ENCODE results near the gene GKN1.

DNA sequence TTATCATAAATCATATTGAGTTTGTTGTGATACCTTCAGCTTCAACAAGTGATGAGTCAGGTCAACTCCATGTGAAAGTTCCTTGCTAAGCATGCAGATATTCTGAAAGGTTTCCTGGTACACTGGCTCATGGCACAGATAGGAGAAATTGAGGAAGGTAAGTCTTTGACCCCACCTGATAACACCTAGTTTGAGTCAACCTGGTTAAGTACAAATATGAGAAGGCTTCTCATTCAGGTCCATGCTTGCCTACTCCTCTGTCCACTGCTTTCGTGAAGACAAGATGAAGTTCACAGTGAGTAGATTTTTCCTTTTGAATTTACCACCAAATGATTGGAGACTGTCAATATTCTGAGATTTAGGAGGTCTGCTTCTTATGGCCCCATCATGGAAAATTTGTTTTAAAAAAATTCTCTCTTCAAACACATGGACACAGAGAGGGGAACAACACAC lies at the start of gene GKN1:
TSS of gene GKN1 (plus strand) at position 242 of the 453 bp plus-strand sequence.
- RRBS = no CpG with 5 or more reads among the region's 1 CpG

DNA sequence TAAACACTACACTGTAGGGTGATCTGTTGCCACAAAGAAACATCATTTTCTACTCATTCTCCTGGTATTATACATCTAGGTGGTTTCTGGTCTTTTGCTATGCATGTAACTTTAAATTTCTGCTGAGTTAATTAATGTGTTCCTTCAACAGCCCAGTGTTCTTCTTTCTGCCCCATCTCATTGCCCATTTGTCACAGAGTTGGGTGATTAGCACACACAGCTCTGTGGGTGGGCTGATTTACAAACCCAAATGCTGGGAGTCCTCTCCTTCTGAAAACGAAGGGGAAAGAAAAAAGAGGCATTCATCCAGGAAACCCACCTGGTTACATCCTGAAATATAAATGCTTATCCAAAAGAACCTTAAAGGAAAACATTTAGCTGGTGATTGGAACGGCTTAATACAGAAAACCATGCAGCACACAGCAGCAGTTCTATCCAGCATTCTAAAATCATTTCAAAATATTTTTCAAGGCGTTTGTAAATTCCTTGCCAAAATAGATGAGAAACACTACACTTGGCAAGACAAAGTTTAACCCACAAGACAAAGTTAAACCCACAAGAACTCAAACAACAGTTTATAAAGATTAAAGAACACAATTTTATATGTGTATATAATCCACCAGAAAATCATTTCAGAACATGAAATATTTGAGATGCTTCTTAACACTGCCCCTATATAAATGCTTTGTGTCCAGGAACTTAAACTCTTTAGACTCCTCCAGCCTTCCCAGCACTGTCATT lies 177.9 kb downstream of the ANTXR1 start:
- RRBS = no CpG with 5 or more reads among the region's 3 CpGs

GRCh38 chr2:69199757-69200703 lies 187.0 kb downstream of the GFPT1 start:
- RRBS = no CpG with 5 or more reads among the region's 7 CpGs

GRCh38 chr2:69201220-69202234 lies 185.5 kb downstream of the GFPT1 start:
- RRBS = no CpG with 5 or more reads among the region's 13 CpGs

DNA sequence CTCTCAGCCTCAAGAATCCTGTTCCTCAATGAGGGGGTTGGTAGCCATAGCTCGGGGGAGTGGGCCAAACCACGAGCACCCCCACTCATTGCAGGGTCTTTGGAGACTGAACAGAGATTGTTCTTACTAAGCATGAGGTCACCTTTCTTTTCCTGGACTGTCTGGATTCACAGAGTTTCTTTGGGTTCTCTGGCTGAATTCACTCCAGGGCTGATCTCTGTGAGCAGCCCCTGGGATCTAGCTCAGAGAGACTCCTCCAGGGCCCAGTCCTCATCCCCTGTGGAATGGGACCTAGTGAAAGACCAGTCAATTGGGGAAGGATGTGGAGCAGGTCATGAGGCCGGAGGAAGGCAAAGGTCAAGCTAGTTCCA lies 161.0 kb downstream of the GFPT1 start:
- RRBS = no CpG with 5 or more reads among the region's 3 CpGs

- RRBS = 5% methylated on average over 1 of the region's 31 CpGs
Observed at GRCh38 chr2:69306095-69306768, 80.8 kb downstream of the GFPT1 start.

- RRBS = 2% methylated on average over 12 of the region's 47 CpGs
Observed at GRCh38 chr2:69306769-69307366, 80.2 kb downstream of the GFPT1 start.

- RRBS = no CpG with 5 or more reads among the region's 1 CpG
Observed at GRCh38 chr2:69325306-69326110, 61.5 kb downstream of the GFPT1 start.

- RRBS = no CpG with 5 or more reads among the region's 6 CpGs
Observed at GRCh38 chr2:69626015-69626682, 17.4 kb downstream of the AAK1 start.

DNA sequence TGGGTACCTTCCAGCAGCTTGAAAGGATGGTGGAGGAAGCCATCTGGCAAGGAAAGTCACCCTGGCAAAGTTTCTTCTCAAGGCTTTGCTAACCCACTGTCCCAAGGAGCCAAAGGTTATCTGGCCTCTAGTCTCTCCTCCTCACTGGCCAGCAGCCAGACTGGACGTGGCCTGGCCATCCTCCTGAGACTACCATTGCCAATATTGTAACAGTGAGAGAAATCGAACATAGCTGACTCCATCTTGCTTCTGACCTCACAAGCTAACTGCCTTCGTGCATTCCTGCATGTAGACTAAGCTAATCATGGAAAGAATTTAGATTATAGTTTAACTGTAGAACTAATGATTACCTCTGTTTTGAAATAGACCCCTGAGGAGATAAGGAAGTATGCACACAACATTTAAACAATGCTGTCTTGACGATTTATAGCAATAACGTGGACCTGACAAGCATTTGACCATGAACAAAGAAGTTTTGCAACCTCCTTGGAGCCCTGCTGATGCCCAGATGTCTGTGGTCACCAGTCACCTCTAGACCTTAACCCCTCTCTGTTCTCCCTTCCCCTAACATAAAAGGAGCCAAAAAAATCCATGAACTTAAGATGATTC lies 7.8 kb upstream of the ANXA4 start:
- RRBS = no CpG with 5 or more reads among the region's 5 CpGs

- RRBS = 2% methylated on average over 8 of the region's 39 CpGs
Observed at GRCh38 chr2:69829975-69830360, 508 bp downstream of the GMCL1 start.

GRCh38 chr2:69930044-69931068 lies 15.4 kb downstream of the MXD1 start:
- RRBS = no CpG with 5 or more reads among the region's 2 CpGs

DNA sequence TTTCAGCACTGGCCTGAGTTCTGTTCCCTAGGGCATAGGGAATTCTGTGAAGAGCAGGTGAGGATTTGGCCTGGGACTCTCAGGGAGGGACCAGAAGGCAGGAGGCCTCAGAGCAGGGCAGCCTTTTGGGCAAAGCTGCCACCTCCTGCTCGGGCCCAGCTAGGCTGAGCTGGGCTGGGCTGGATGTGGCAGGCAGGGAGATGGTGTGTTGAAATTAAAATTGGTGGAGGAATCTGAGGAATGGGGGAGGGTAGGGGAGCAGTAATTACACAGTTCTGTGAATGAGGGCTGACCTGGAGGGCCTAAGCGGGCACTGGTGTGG lies 21.9 kb upstream of the ASPRV1 start:
- RRBS = no CpG with 5 or more reads among the region's 2 CpGs

GRCh38 chr2:70087543-70088568 lies 579 bp downstream of the PCBP1 start:
- RRBS = under 1% methylated on average over 28 of the region's 82 CpGs

DNA sequence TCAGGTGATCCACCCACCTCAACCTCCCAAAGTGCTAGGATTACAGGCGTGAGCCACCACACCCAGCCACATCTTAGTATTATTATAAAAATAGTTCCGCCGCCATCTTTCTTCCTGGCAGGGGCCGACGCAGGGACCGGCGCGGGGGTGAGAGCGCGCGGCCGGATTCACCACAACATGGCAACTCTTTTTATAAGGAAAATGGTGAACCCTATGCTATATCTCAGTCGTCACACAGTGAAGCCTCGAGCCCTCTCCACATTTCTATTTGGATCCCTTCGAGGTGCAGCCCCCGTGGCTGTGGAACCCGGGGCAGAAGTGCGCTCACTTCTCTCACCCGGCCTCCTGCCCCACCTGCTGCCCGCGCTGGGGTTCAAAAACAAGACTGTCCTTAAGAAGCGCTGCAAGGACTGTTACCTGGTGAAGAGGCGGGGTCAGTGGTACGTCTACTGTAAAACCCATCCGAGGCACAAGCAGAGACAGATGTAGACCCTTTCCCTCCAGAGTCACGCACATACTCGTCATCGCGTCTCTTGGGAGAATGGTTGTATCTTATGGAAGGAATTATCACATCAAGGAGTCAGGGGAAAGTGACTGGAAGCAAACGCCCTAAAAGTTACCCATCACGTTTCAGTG lies 15.2 kb downstream of the PCBP1 start:
- RRBS = no CpG with 5 or more reads among the region's 31 CpGs

DNA sequence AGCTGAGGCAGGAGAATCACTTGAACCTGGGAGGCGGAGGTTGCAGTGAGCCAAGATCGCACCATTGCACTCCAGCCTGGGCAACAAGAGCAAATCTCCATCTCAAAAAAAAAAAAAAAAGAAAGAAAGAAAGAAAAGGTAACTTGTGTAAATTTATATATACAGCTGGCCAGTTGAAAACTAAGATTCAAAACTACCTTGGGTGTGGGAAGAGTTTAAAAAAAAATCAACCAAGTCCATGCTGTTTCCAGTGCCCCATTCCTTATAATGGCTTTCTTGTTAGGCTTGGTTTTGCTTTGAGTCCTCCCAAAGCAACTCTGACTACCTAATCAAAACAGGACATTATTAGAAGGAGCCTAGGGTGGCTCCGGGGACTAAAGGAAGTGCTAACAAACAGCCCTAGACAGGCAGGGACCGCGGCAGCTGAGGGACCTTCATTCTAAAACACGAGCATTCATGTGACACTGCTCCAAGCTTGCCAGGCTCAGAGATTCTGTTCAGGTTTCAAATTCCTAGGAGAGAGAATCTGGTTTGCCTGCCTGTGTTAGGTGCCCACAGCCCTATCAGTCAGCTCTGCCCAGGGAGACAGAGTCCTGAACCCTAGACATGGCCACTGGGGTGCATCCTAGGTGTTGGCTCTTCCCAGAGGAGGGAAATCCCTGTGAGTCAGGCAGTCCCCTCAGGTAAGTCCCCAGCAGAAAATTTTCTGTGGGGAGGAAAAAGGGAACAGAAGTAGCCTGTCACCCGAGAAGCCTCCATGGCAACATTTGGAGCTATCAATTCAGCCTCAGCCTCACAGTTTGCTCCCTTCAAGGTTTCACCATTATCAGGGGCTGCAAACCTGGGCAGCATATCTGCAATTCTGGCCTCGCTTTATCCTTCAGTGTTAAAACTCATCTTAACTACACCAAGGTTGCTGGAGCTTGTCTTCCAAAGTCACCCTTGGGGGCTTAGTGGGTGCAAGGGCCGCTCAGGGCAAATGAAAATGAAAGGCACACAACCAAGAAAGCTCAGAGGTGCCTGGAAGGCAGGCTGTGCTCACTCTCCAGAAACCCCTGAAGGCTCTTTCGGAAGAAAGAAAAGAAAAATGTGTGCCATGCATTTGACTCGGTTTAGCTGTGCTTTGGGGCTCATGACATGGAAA lies 28.4 kb downstream of the PCBP1 start:
- RRBS = no CpG with 5 or more reads among the region's 11 CpGs

GRCh38 chr2:70141330-70141885 lies 49.4 kb downstream of the C2orf42 start:
- RRBS = no CpG with 5 or more reads among the region's 10 CpGs

DNA sequence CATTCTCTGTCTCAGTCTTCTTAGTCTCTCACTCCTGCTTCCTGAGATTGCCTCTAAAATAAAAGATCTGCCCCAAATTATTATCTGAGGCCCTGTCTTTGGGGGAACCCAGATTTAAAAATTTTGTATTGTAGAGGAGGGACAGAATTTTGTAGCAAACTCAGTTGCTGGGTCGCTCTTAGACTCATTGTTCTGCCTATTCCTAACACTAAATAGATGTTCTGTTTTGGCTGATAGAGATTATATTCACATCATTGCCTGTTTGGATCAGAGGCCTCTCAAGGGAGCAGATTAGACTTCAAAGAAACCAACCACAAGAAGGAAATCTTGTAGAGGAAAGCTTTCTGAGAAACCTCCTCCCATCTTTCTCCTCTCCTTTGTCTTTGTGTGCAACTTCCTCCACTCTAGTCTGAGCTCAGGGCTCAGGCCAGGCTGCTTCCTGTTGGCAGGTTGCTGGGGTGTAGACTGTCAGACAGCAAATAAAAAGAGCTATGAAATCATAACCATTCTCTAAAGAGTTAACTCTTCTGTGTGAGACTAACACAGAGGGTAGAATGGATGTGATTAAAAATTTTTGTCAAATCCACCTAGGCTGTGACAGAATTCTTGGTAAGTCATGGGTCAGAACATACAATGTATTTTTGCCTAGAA lies 113.1 kb downstream of the TGFA start:
- RRBS = no CpG with 5 or more reads among the region's 1 CpG

DNA sequence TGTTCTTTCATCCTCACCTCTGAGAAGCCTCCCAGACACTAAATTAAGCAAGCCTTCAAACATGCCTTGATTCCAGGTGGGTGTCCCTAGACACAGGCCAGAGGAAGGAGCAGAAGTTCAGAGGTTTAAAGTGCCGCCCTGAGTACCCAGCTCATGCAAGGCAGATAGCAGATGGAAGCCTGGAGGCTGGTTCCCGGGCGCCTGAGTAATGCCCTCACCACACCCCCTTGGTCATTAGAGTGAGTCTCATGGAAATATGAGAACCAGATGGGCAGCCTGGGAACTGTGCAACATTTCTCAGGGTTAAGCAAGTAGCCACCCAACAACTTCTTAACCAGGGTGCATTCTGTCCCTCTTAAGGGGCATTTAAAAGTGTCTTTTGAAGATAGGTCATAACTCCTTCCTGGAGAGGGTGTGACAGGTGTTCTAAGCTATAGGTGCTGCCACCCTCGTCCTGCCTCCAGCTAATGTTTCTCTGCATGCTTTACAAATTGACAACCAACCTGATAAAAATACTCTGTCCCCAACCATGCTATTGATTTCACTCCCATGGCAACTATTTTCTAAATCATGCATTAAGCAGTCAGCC lies 44.0 kb downstream of the TGFA start:
- RRBS = no CpG with 5 or more reads among the region's 4 CpGs

GRCh38 chr2:70516578-70517015 lies 37.0 kb downstream of the TGFA start:
- RRBS = no CpG with 5 or more reads among the region's 5 CpGs